Metanephros (tissue), 2 donors: ENCODE measurements around a stretch of chr15.

- RAMPAGE, long total RNA: no peak
Observed at GRCh38 chr15:69304028-69304721, 5.5 kb downstream of the PAQR5 start.

DNA sequence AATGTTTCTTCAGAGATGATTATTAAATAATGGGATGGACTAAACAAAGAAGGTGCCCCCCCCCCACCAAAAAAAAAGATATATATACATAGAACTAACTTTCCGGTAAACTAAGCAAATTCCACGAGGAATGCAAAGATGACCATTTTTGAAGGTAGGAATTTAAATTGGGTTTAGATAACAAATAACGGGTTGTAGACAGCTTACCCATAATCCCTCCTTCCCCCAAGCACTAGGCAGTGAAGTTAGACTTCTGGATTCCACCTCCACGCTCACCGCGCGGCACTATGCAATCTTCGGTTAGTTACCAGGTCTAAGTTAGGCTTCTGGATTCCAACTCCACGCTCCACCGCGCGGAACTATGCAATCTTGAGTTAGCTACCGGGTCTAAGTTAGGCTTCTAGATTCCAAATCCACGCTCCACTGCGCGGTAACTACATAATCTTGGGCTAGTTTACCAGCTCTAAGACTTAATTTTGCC is 805 bp upstream of the RPLP1 start:
- RAMPAGE, long total RNA: no peak

- RAMPAGE, long total RNA: no peak
Observed at GRCh38 chr15:69462673-69463610, 10.3 kb downstream of the RPLP1 start.

GRCh38 chr15:69562580-69563841 is 110.4 kb downstream of the RPLP1 start:
- RAMPAGE, long total RNA: no peak

GRCh38 chr15:69665379-69666156 is 212.9 kb downstream of the RPLP1 start:
- RAMPAGE, long total RNA: no peak

GRCh38 chr15:69735172-69735527 is 282.5 kb downstream of the RPLP1 start:
- RAMPAGE, long total RNA: no peak

- RAMPAGE, long total RNA: no peak
Observed at GRCh38 chr15:69794599-69795440, 302.9 kb downstream of the TLE3 start.

DNA sequence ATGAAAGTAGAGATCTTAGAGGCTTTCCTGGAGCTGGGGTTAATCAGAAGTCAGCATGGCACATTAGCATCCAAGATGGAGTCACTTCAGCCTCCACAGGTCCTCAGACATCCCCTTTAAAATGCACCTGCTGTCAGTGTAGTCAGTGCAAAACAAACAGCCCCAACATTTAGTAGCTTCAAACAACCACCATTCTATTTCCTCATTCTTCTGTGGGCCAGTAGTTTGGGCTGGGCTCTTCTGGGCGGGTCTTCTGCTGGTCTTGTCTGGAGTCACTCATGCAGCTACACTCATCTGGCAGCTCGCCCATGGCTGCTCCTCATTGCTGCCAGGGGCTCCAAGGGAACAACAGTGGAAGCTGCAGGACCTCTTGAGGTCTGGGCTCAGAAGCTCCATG is 99.9 kb downstream of the TLE3 start:
- RAMPAGE, long total RNA: no peak

DNA sequence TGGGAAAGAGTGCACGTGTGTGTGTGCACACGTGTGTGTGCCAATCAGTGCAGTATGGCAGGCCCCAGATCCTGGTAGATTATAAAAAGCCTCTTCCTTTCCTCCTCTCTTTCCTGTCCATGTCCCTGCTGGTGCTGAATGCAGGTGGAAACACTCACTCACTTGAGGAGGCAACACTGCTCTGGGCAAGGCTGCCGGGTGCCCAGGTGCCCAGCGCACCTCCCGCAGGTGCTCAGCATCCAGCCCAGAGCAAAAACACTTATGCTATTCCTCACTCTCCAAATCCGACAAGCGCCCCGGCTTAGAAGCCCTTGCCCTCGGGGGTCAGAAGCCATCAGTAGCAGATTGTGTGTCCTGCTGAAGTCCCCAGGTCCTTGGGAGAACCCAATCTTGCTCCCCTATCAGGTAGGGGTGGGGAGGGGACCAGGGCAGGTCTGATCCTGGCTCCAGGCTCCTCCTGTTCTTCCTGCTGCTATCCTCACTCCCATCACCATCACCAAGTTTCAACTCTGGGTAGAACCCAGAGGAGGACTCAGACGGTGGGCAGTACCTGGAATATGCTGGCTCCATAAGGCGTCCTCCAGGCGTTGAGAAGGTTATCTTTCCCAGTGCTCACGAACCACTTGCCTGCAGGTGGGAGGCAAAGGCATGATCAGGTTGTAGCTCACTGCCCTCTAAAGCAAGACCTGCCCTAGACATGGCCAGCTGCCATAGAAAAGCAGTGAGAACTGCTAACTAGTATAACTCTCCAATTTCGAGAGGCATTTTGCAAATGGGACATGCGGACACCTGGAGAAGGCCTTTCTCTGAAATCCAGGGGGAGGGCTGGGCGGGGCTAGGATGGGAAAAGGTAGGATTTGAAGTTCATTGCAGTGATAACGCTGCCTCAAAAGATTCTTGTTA is 46.6 kb downstream of the TLE3 start:
- RAMPAGE, long total RNA: no peak

GRCh38 chr15:70070276-70070904 is 27.3 kb downstream of the TLE3 start:
- RAMPAGE, long total RNA: no peak

- RAMPAGE, long total RNA: no peak
Observed at GRCh38 chr15:70121578-70122158, 24.0 kb upstream of the TLE3 start.

DNA sequence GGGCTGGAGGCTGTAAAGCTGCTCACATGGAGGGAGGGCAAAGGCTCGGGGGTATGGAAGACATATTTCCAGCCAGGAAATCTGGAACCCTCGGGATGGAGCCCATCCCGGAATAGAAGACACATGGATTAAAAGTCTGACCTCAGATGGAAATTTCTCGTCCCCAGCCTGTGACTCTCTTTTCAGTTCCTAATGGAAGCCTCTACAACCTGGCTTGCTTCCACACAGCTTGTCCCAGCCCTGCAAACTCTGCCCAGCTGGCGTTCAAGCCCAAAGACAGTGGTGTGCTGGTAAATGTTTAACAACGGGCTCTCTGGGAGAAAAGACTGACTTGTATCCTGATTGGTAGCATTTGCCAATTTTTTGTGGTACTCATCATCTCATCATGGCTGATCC is 35.6 kb upstream of the TLE3 start:
- RAMPAGE, long total RNA: no peak

GRCh38 chr15:70160825-70161307 is 63.1 kb upstream of the TLE3 start:
- RAMPAGE, long total RNA: no peak

- RAMPAGE, long total RNA: no peak
Observed at GRCh38 chr15:70246135-70246334, 148.3 kb upstream of the TLE3 start.

DNA sequence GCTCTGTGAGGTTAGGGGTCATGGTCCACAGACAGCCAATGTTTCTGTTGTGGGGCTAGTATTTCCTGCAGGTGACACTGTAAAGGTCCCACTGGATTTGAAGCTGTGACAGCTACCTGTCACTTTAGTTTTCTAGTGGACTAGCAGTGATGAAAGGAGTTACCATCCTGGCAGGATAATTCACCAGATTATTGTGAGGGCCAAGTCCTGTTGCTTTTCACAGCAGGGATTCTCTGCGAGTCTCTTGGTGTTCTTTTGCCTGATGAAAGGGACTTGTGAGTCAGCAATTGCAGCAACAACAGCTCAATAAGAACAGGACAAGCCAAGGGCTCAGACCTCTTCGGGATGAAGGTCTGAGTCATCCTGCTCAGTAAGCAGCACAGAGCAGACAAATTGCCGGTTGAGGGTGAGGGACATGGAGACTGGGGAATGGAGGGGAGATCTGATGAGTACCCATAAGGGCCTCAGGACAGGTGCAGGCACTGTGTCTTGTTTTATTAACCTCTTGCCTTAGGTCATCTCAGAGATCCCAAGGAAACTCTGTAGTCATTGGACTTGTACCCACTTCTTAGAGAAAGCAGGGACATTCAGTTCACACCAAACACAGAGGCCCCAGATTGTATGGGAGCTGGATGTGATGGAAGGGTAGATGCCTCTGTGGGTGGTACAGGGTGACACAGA is 173.7 kb upstream of the TLE3 start:
- RAMPAGE, long total RNA: no peak

- RAMPAGE, long total RNA: no peak
Observed at GRCh38 chr15:70321315-70321847, 223.7 kb upstream of the TLE3 start.

DNA sequence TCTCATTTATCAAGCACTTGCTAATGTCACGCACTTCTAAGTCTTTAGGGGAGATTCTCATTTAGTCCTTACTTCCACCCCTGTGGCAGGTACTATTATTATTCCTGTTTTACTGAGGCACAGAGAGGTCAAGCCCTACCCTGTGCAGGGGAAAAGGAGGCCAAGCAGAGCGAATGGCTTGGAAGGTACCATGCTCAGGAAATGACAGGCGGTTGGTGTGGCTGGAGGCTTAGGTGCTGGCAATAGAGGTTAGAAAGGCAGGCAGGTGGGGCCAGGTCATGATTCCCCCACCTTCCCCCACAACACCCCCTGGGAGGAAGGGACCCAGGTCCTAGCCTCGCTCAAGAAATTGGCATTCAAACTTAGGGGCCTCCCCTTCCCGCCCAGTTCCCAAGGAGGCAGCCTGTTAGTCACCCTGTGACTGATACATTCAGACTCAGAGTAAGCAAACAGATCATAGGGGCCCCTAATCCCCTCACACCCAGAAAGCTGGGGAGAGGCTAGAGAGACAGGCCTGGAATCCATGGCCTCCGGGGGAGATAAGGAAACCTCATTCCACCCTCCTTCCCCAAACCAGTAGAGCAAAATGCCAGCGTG is 268.7 kb downstream of the UACA start:
- RAMPAGE, long total RNA: no peak

DNA sequence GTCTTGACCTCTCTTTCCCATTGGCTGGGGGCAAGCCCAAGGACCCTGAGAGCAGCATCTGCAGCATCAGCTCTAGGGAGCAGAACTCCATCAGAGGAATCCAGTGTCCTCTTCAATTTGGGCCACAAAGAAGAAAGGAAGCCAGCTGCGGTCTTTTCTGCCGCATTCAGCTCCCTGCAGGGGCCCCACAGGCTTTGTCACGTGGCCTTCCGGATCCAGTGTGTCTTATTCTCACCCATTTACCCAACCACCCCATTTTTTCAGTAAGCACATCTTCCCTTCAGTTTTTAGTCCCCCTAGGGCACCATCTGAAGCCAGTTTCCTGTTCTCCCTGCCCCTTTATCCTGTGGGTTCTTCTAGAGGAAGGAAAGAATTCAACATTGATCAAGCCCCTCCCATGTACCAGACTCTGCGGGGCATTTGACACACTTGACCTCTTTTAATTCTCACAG is 227.7 kb downstream of the UACA start:
- RAMPAGE, long total RNA: no peak

GRCh38 chr15:70714049-70714473 is 49.3 kb downstream of the UACA start:
- RAMPAGE, long total RNA: no peak

- RAMPAGE, long total RNA: no peak
Observed at GRCh38 chr15:70750117-70751059, 13.0 kb downstream of the UACA start.